Parietal lobe (tissue), 2 donors: ENCODE data around the genes GPR132 and BTBD6.

- RAMPAGE, long total RNA: no peak
Observed at GRCh38 chr14:104779889-104780294, 15.7 kb downstream of the AKT1 start.

DNA sequence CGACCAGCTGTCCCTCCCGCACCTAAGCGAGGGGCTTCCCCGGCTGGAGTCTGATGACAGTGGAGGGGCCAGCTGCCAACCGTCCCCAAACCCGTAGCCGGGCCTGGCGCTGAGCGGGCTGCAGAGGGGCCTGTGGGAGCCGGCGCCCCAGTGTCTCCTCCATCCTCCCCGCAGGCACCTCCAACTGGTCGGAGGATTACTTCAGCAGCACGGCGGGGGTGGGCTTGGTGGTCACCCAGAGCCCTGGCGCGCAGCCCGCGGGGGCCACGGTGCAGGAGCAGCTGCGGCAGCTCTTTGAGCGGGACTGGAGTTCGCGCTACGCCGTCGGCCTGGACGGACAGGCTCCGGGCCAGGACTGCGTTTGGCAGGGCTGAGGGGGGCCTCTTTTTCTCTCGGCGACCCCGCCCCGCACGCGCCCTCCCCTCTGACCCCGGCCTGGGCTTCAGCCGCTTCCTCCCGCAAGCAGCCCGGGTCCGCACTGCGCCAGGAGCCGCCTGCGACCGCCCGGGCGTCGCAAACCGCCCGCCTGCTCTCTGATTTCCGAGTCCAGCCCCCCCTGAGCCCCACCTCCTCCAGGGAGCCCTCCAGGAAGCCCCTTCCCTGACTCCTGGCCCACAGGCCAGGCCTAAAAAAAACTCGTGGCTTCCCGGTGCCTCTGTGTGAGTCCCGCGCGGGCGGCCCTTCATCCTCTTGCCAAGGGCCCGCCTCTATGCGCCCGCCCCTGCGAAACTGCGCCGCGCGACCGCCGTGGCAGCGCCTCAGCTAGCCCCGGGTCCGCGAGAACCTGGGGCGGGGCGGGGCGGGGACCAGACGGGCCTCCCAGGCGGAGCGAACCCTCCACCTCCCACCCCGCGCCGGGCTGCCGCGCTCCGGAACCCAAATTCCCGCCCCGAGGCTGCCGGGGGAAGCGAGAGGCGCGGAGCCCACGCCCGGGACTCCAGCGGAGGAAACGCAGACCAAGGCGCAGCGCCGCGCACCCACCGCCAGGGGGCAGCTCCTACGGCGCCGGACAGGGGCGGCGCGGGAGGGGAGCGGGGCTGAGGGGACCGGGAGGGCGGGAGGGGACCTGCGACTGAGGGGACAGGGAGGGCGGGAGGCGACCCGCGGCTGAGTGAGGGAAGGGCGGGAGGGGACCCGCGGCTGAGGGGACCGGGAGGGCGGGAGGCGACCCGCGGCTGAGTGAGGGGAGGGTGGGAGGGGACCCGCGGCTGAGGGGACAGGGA is 8.3 kb downstream of the PLD4 start:
- RAMPAGE, long total RNA: no peak

- RAMPAGE, long total RNA: no peak
Observed at GRCh38 chr14:105027242-105027604, 6.3 kb upstream of the CDCA4 start.

DNA sequence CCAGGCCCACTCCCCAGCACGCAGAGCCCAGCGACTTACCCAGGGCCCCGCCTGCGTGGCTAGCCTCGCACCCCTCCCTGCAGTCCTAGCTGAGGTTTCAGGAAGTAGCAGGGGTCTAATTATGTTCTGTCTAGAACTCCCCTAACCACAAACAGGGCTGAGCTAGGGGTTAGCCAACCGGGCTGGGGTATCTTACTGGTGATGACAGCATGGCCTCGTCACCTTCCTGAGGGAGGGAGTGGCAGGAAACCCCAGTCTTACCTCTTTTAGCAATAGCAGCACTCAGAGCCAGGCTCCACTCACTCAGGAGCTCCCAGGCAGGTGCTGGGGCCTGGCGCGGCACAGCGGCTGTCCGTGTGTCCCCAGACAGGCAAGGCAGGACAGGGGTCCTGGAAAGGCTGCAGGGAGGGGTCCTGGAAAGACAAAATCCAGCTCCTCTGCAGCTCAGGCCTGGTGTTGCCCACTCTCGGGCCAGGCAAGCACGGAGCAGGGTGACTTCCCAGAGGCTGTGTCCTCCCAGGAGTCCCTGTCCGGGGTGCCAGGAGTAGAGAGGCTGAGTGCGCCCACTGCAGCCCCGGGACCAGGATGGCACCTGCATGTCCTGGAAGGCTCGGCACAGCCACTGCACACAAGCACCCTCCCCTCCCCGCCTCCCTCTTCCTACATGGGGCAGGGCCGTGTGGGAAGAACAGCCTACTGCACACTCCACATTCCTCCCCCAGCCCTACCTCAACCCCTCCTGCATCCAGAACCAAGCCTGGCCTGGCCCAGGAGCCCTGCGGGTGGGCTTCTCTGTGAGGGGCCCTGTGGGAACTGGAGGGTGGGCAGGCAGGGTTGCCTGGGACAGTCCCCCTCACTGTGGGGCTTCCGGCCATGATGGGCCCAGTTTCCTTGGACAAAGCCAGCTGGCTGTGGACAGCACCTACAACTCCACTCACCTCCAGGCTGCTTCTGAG is at the start of gene GPR132:
Gene GPR132, minus strand, starts transcription at position 91 of the 956 bp plus-strand sequence.
- RAMPAGE, long total RNA: no peak

GRCh38 chr14:105071268-105071784 is 6.1 kb upstream of the GPR132 start:
- RAMPAGE, long total RNA: no peak

DNA sequence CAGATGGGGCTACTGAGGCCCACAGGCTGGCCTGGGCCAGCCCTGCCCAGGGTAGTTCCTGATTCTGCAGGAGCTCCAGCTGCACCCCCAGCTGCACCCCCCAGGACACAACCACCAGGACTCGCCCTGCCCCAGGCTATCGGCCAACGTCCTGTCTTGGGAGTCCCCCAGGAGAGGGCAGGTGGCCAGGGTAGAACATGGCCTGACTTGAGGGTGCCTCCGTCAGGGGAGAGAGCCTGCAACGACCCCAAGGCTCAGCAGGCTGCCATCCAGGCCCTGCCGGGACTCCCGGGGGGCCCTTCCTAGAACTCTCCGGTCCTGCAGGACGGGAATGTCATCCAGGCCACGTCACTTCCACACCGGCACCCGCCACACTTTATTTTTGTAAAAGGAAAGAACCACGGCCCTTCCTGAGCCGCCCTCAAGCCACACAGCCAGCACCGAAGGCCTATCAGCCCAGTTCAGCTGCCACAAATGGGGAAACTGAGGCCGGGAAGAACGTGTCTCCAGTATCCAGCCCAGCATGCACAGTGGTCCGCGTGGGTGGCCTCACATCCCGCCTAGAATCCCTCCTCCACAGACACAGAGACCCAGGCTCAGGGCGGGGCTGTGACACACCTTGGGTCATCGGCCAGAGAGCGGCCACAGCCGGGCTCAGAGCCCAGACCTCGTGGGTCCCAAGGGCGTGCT is 15.6 kb downstream of the JAG2 start:
- RAMPAGE, long total RNA: no peak

DNA sequence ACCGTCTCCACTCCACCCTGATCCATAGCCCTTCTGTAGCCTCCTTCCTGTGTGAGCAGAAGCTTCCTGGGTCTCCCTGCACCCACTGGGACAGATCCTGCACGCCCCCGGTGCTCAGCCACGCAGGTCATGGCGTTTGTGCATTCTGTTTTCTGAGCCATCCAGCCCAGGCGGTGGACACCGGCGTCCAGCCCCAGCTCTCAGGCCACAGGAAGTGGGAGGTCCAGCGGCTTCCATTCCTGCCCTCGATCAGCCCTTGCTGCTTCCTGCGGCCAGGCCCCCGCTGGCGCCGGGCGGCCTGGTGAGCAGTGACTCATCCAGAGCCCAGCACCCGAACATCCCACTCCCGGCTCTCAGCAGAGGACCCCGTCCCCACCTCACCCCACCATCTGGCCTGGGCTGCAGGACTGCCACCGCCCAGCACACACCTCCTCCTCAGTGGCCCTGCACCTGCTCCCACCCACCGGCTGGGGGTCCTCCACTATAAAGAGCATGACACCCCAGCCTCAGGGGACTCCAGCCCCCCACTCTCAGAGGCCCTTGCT is 18.0 kb upstream of the NUDT14 start:
- RAMPAGE, long total RNA: no peak

GRCh38 chr14:105248239-105248692 is at the start of gene BTBD6:
TSS of gene BTBD6 (plus strand) at chr14:105248533.
- RAMPAGE, long total RNA: no peak

DNA sequence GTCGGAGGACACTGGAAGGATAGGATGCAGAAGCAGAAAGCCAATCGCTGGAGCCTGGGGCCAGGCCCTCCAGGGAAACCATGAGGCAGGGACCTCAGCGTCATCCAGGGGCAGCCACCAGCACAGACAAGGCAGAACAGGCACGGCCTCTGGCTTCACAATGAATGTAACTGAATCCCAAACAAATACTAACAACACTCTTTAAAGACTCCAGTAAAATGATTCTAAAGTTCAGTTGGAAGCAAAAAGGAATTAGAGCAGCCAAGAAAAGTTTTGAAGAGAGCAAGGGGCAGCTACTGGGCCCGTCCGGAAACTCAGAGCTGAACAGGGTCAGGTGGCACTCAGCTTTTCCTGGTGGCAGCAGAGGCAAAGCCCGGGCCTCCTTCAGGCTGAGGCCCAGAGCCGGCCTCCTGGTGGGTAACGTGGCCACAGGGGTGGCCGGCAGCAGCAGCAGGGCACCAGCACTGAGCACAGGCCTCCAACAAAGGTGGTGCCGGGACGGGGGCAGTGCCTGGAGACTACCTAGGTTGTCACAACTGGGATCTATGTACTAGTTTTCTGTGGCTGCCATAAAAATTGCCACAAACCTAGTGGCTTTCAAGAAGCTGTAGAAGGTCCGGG is 13.1 kb downstream of the BRF1 start:
- RAMPAGE, long total RNA: no peak

DNA sequence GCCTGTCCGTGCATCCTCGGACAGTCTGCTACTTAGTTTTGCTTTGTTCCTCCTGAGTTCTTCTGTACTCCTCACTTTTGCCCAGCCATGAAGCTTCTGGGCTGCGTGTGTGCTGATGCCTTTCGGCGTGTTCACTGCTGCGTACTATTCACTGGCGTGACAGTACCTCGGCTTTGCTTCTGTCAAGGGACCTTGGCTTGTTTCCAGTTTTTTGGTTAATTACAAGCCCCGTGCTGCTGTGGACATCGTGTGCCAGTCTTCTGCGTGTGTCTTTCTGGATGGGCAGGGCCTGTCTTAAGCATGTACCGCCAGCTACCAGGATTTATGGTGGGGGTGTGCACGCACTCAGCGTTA is 2.5 kb downstream of the PACS2 start:
- RAMPAGE, long total RNA: no peak

- RAMPAGE, long total RNA: no peak
Observed at GRCh38 chr14:105327398-105327962, 12.9 kb downstream of the PACS2 start.

- RAMPAGE, long total RNA: no peak
Observed at GRCh38 chr14:105420665-105421604, 1.3 kb downstream of the MTA1 start.

GRCh38 chr14:105503295-105503604 is 12.2 kb downstream of the TEDC1 start:
- RAMPAGE, long total RNA: no peak

- RAMPAGE, long total RNA: no peak
Observed at GRCh38 chr14:105642914-105644067, 116.9 kb downstream of the TMEM121 start.

GRCh38 chr14:105700570-105701356 is 174.4 kb downstream of the TMEM121 start:
- RAMPAGE, long total RNA: no peak

- RAMPAGE, long total RNA: no peak
Observed at GRCh38 chr14:105905332-105905966, 379.1 kb downstream of the TMEM121 start.

GRCh38 chr14:105948942-105949533 is 422.7 kb downstream of the TMEM121 start:
- RAMPAGE, long total RNA: no peak

DNA sequence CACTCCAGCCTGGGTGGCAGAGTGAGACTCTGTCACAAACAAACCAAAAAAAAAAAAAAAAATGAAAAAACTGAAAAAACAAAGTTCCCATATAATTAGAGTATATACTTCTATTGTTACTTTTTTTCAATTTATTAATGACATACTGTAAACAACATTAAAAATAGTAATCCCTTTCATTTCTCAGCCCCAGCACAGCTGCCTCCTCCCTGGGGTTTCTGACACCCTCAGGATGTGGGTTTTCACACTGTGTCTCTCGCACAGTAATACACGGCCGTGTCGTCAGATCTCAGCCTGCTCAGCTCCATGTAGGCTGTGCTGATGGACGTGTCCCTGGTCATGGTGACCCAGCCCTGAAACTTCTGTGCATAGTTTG is 459.9 kb downstream of the TMEM121 start:
- RAMPAGE, long total RNA: no peak

GRCh38 chr14:106004840-106005972 is 478.8 kb downstream of the TMEM121 start:
- RAMPAGE, long total RNA: no peak

DNA sequence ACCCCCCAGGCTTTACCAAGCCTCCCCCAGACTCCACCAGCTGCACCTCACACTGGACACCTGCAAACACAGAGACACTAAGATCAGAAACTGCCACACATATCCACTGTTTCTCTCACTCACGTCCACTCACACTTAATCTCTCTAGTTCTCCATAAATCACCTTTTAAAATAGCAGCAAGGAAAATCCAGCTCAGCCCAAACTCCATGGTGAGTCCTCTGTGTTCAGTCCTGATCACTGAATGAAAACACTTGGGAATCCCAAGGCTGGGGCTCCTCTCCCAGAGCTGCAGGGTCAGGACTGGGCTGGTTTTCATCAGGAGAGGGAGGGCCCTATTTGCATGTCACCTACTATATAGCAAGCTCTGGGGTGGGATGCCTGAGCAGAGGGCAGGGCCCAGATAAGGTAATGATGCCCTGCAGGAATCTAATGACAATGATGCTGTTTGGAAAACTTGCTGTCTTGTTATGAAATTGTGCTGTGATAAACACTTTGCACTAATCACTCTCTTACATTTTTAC is 627.6 kb downstream of the TMEM121 start:
- RAMPAGE, long total RNA: no peak